ENCODE results near the genes GPR55, HTR2B and NMUR1.

DNA sequence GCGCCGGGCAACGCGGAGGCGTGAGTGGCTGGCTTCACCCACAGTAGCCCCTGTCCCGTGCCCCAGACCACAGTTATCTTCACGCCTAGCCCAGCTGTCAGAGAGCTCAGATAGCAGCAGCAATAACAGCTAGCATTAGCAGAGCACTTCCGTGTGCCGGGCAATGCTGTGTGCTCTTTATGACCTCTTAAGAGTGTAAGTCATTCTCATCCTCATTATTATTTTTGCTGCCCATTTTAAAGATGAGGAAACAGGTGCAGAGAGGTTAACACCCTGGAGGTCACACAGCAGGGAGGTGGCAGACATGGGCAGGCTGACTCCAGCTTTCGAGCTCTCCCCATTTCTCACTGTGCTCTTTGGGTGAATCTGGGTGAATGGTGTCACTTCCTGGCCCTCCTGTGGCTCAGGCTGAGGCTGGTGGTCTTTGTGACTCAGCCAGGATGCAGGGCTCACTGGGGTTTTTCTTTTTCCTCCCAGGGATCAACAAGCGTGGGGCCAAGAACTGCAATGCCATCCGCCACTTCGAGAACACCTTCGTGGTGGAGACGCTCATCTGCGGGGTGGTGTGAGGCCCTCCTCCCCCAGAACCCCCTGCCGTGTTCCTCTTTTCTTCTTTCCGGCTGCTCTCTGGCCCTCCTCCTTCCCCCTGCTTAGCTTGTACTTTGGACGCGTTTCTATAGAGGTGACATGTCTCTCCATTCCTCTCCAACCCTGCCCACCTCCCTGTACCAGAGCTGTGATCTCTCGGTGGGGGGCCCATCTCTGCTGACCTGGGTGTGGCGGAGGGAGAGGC lies 13.0 kb downstream of the ITM2C start:
- PRO-cap, result no peak
- RAMPAGE, long total RNA, result no peak

- PRO-cap, result no peak
- RAMPAGE, long total RNA, result no peak
These were observed 22.1 kb downstream of the ITM2C start for GRCh38 chr2:230886720-230887280.

DNA sequence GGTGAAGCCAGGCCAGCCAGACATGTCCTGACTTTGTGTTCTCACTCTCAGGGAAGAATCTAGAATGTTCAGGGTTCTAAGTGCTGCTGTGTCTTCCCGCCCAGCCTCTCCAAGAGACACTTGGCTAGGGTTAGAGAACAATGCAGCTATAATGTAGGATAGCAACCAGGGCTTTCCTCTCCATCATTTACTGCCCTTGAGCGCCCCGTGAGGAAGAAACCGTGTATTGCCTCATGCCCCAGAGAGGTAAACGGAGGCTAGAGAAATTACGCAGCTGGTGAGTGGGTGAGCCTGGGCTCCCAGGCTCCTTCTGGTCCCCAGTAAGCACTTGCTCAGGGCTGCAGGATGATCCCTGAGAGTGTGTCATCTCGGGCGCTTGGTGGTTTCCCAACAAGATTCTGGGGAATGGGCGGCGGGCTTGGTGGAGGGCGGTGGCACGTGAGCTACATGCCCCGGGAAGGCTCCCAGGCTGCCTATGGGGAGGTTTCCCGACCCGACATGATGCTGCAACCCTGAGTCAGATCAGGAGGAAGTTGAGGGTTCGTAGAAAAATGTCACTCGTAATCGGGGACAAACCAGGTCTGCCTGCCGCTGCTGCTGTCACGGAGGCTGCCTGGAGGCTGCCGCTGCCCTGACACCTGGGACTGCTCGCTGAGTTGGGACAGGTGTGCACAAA lies 527 bp downstream of the GPR55 start:
- PRO-cap, result no peak
- RAMPAGE, long total RNA, result no peak

- PRO-cap, result no peak
- RAMPAGE, long total RNA, result start-site peak on the minus strand at chr2:230925216-230925265, 10 reads
These were observed at the start of gene GPR55 for GRCh38 chr2:230925109-230925557. Gene GPR55 (minus strand): TSS chr2:230925242.

GRCh38 chr2:230927524-230928022 lies 2.5 kb upstream of the GPR55 start:
- PRO-cap, result no peak
- RAMPAGE, long total RNA, result no peak

- PRO-cap, result no peak
- RAMPAGE, long total RNA, result no peak
These were observed 8.8 kb upstream of the SPATA3 start for GRCh38 chr2:230987006-230987614.

GRCh38 chr2:231038513-231039049 lies 1.3 kb downstream of the C2orf72 start:
- PRO-cap, result no peak
- RAMPAGE, long total RNA, result no peak

- PRO-cap, result no peak
- RAMPAGE, long total RNA, result start-site peak on the minus strand at chr2:231125017-231125064, 8 reads
These were observed at the start of gene HTR2B for GRCh38 chr2:231124793-231125151. Gene HTR2B (minus strand): TSS chr2:231125042.

DNA sequence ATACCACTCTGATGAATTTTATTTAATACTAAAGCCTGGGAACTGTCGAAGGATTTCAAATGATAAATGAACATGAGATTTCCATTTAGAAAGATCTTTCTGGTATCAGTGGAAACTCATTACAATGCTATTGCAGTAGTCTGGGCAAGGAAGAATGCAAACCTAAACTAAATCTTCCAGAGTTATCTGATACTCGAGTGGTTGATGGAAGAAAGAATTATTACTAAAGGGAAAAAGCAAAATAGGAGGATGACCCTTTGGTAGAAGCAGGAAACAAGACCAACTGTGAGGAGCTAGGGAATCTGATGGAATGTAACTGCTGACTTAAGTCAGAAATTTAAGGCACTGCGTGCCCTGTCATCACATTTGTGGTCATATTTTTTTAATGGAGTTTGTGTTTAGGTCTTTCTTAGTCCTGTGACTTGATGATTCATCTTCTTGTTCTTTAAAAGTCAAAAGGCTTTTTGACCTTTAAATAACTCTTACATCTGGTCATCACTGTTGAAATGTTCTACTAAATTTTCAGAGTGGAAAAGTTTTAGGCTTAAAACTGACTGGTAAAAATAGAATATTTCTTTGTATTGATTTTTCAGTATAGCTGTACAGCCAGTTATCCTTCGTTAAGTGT lies 36.5 kb upstream of the ARMC9 start:
- PRO-cap, result unidirectional peak, minus-strand start at position 312 of the sequence; unidirectional peak, minus-strand start at position 370 of the sequence
- RAMPAGE, long total RNA, result no peak

GRCh38 chr2:231241707-231242638 lies 43.5 kb downstream of the ARMC9 start:
- PRO-cap, result no peak
- RAMPAGE, long total RNA, result no peak

- PRO-cap, result no peak
- RAMPAGE, long total RNA, result no peak
These were observed 82.8 kb downstream of the ARMC9 start for GRCh38 chr2:231281168-231281792.

- PRO-cap, result no peak
- RAMPAGE, long total RNA, result no peak
These were observed 90.1 kb downstream of the ARMC9 start for GRCh38 chr2:231288551-231288919.

DNA sequence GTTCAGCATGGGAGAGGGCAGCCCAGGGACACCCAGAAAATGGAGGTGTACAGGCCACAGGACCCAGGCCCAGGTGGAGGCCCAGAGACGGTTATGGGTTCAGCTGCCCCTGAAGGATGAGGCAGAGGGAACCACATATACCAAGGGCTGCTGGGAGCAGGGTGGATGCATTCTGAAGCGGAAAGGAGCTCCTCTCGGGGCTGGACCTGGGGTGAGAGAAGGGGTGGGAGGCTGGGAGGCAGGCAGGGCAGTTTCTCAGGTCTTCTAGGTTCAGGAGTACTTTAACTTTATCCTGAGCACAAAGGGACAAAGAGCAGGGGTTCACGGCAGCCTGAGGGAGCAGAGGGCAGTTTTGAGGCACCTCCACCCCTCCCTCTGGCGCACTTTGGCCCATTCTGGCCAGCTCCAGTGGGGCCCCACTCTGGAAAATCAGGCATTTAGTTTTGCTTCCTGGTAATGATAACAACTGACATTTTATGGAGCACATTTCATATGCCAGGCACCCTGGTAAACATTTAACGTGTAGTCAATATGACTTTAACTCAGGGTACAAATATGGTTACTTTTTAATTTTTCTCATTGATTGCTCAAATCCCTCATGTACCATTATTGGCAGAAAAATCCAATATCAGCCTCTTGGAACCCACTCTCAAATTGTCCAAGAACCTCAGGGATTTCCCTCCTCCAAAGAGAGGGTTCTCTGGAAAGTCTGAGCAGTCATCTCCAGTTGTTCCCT lies 14.3 kb downstream of the B3GNT7 start:
- PRO-cap, result no peak
- RAMPAGE, long total RNA, result no peak

GRCh38 chr2:231425684-231426770 lies 30.5 kb downstream of the B3GNT7 start:
- PRO-cap, result no peak
- RAMPAGE, long total RNA, result no peak

DNA sequence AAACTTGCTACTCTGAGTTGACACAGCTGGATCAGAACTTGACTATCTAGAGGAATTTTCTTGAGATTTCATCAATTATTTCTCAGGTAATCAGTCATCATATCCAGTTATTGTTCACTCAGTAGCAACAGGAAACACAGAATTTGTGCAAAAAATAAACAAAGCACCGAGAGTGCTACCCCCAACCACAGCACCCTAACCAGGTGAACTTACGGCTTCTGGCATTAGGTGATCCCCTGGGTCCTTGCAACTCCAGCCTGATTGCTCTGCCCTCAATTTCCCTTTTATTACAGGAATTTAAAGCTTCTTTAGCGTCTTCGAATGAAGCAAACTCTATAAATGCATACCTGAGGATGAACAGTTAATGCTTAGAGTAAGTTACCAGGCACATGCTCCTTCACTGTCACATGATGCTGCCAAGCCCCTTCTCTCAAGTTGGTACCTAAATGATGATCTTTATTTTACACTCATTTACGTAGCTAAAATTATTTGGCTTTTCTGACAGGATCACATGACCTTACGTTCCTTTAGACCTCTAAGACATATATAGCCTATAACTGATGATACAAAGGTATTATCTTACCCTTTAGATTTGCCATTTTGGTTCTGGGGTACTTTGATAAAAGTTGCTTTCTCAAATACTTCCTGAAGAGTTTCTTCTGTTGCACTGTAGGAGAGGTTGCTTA lies 7.7 kb downstream of the NCL start:
- PRO-cap, result no peak
- RAMPAGE, long total RNA, result start-site peak on the minus strand centred at position 280 of the sequence, 122 bp wide, 195 reads

DNA sequence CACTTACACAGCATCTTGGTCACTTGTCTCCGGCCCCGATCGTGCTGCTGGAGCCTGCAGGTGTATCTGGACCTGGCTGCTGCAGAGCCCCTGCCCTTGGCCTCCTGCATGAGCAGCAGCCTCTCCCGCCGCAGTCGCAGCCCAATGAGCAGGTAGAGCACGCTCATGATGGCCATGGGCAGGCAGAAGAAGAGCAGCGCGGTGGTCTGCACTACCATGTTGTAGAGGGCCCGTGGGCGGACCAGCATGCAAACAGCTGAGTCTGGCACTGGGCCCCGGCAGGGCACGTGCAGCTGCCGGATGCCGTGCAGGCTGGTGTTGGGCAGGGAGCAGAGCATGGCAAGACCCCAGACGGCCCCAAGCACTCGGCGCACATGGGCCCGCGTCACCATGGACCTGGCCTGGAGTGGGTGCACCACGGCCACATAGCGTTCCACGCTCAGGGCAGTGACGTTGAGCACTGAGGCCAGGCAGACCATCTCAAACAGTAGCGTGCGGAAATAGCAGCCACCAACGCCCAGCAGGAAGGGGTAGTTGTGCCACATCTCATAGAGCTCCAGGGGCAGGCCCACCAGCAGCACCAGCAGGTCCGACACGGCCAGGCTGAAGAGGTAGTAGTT lies 2.0 kb downstream of the NMUR1 start:
- PRO-cap, result no peak
- RAMPAGE, long total RNA, result no peak

DNA sequence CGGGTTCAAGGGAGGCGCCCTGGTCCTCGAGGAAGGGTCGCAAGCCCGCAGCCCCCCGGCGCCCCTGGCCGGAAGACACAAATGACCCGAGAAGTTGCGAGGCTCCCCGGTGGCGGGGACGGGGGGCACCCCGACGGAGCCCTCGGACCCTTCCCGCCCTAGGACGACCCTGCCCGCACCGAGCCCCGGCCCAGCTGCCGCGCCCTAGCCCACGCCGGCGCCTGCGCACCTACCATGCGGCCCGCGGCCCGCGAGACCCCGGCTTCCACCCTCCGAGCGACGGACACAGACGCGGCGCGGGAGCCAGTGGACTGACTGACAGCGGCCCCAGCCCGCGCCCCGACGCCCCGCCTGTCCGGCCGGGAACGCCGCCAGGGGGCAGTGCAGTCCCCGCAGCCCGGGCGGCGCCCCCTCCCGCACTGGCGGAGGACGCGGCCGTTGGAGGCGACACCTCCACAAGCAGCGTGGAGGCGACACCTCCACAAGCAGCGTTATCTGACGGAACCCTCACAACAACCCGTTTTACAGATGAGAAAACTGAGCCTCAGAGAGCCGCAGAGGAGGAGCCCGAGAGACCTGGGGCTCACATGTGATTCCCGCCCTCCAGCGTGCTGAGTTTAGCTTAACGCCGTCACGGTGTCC lies at the start of gene NMUR1:
TSS of gene NMUR1 (minus strand) at position 320 of the 642 bp plus-strand sequence.
- PRO-cap, result no peak
- RAMPAGE, long total RNA, result no peak

GRCh38 chr2:231601433-231602089 lies 8.9 kb downstream of the TEX44 start:
- PRO-cap, result no peak
- RAMPAGE, long total RNA, result no peak

- PRO-cap, result bidirectional peak, plus-strand start at chr2:231613978, minus-strand start at chr2:231613922; bidirectional peak, plus-strand start at chr2:231614617, minus-strand start at chr2:231614186
- RAMPAGE, long total RNA, result no peak
These were observed 21.4 kb downstream of the TEX44 start for GRCh38 chr2:231613888-231614643.

DNA sequence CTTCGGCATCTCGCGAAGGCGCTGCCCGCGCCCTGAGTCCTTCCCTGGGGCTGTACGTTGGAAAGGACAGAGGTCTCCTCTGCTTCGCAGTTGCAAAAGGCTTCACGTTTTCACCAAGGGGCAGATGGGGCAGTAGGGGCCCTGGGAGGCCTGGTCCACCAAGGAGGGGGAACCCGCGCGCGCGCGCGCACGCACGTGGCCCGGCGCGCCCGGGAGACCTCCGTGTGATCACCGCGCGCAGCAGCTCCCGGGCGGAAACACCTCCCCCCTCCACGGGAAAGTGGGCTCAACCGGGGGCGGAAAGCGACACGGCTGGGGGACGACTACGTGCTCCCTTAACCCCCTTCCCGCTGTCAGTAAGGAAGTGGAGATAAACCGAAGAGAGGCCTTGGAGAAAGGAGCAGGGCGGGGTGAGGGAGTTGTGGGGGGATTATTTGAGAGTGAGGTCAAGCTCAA lies 22.0 kb downstream of the TEX44 start:
- PRO-cap, result bidirectional peak, plus-strand start at position 209 of the sequence, minus-strand start at position 207 of the sequence; bidirectional peak, plus-strand start at position 373 of the sequence, minus-strand start at position 355 of the sequence
- RAMPAGE, long total RNA, result no peak

All from vagina (tissue), 1 donor.